ENCODE data around the gene LHFPL6.

DNA sequence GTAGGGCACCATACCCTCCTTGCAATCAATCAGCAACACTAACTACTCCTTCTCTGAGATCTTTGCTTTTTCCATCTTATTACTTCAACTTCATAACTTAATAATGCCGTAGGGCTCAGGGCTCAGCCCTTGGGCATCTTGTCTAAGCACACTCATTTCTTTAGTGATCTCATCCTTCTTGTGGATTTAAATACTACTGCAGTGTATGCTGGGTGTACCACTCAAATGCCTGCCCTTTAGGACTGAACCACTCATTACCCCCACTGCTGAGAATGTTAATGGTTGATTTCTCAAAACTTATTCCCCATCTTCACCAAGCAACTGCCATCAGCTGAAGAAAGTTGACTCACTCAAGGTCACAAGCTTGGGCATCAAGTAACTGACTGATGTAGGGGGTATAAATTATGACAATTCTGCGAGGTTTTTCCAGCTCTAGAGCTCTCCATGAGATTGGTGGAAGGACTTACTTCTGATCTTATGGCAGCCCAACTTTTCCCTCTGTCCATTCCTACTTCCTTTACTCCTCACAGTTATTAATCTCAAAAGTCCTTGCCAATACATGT is 173.0 kb downstream of the LHFPL6 start:
- RRBS: no CpG with 5 or more reads among the region's 2 CpGs

GRCh38 chr13:39575608-39576076 is 27.4 kb downstream of the LHFPL6 start:
- RRBS: 95% methylated on average over 4 of the region's 11 CpGs

- RRBS: 1% methylated on average over 32 of the region's 59 CpGs
Measured at GRCh38 chr13:39603040-39603963, at the start of gene LHFPL6. Gene LHFPL6, minus strand, starts transcription at chr13:39603193.

DNA sequence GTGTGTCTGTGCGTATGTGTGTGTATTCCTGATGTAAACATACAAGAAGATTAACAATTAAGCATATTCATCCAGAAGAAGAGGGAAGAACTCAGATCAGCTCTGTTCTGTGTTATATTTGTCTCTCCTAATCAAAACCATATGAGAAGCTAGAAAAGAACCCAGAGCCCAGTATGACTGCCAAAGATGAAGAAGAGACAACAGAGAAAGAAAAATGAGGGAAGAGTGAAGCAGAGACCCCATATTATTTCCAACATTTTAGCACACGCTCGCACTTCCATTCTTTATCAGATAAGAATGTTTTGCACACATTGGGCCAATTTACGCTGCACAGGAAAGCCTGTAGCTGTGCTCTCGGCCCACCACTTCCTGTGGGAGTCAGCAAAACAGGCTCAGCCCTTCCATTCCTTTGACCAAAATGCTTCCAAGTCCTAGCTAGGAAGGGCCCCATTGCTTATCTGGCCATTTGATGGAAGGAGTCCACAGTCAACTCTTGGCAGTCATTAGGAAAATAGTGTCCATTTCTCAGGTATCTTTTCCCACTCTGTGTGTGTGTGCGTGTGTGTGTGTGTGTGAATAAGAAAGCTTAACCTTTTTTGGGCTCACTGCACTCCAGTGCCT is 237.3 kb downstream of the COG6 start:
- RRBS: no CpG with 5 or more reads among the region's 6 CpGs

- RRBS: no CpG with 5 or more reads among the region's 1 CpG
Measured at GRCh38 chr13:39898858-39899106, 243.3 kb downstream of the COG6 start.

DNA sequence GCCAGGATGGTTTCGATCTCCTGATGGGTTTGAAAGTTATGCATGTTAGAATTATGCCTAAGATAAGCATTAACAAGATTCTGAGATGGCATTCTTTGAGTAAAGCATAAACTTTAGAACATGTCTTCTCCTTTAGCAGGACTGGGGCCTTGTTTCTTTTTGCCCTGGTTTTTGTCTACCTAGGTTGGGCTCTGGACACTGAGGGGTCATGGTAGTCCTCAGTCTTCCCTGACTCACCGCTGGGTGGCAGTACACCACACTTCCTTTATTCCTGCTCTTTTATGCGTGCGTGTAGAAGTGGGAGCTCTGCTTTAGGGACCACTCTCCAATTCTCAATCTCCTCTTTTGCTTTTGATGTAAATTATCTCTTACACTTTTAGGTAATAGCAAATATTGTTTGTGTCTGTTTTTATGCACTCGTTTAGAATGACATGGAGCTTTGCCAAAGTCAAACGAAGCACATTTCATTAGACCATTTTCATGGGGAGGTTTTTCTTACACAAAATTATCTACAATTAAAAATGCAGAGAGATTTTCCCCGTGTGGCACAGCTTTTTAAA is 413.8 kb downstream of the COG6 start:
- RRBS: no CpG with 5 or more reads among the region's 7 CpGs

GRCh38 chr13:40094001-40094537 is 438.6 kb downstream of the COG6 start:
- RRBS: no CpG with 5 or more reads among the region's 5 CpGs

DNA sequence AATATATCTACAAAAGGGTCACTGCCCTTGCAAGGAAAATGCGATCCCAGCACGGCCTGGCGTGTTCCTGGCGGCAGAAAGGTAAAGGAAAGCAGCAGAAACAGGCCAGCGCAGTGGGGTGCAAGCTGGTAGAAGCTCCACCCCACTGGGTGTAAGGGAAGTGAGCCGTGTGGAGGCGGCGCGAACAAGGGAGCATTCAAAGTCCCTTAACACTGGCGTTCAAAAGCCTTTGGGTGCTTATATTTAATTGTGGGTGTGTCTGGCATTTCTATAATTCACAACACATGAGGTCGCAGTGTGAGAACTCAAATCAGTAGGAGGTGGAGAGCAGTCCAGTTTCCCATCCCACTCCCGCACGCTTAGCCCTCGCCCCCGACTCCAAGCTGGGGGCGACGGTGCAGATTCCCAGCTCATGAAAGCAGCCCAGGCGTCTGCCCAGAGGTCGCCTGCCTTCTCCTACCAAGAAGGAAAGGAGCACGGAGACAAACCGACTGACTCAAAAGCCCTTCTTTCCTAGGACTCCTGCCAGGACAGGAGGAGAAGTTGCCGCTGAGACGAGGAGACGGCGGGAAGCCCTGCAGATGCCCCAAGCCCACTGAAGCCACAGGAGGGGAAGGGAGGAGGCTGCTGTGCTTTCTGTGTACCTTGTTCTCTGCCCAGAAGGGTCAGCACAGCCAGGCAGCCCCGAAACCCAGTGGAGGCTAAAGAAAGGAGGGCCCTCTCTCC is 478.3 kb downstream of the FOXO1 start:
- RRBS: no CpG with 5 or more reads among the region's 26 CpGs

DNA sequence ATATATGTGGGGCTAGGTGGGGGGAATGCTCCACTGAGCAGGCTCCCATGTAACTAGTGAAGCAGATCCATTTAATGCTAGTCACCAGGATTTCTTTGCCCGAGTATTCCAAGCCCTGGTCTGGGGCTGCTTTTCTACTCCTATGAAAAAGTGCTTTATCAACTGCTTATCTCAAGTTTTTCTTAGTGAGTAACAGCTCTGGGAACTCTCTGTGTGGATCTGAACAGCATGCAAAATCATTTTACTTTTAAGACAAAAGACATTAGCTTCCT is 475.3 kb downstream of the FOXO1 start:
- RRBS: no CpG with 5 or more reads among the region's 1 CpG

DNA sequence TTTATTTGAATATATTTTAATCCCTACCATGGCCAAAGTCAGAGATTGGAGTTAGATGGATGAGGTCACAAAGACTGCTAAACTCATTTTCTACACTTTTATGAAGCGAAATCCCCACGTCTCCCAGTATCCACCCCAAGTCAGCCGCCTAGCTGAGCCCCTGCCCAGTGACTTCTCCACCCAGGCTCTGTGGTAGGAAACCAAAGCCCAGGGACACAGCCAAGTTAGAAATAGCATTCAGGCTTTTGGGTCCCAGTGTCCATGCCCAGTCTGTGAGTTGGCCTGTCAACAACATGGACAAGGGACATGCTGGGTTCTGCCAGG is 474.0 kb downstream of the FOXO1 start:
- RRBS: no CpG with 5 or more reads among the region's 3 CpGs

GRCh38 chr13:40221093-40222329 is 444.9 kb downstream of the FOXO1 start:
- RRBS: no CpG with 5 or more reads among the region's 12 CpGs

DNA sequence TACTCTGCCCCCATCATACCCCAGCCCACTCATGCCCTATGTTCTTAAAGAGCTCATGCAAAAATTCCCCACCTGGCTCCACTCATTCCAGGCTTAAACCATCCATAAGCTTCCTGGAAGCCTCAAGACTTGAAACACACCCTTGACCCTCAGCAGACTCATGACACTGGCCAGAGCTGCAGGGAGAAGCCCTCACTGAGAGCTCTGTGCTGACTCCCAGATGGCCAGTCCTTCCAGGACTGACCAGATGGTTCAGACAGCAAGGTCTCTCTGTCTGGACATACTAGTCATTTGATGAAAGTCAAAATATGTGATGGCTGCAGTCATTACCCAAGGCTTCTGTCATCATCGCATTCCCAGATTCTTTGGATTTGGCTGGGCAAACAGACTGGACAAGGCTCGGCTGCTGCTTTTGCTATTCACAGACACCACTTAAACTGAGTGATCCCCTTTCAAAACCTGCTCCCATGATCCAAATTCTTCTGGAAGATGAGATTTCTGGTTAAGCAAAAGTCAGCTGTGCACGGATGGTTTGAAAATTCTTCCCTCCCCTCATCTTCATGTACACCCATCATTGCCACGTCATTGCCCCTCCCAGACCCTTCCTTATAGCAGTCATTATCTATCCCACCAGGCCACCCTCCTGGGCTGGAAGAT is 397.3 kb downstream of the FOXO1 start:
- RRBS: no CpG with 5 or more reads among the region's 4 CpGs

- RRBS: no CpG with 5 or more reads among the region's 8 CpGs
Measured at GRCh38 chr13:40344012-40344850, 322.2 kb downstream of the FOXO1 start.

DNA sequence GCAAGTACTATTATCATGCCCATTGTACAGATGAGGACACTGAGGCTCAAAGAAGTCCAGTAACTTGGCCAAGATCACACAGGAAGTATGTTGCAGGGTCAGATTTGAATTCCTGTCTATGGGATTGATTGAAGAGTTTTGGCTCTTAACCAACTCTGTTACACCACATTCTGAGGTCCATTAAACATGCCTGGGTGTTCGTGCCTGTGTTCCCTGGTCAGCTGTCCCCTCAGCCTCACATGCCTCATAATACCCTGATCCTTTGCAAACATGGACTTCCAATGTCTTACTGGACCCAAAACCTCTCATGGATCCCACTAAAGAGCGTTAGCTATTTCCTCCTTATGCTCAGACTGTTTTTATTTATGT is 319.7 kb downstream of the FOXO1 start:
- RRBS: no CpG with 5 or more reads among the region's 2 CpGs

GRCh38 chr13:40431954-40432542 is 234.4 kb downstream of the FOXO1 start:
- RRBS: no CpG with 5 or more reads among the region's 1 CpG

DNA sequence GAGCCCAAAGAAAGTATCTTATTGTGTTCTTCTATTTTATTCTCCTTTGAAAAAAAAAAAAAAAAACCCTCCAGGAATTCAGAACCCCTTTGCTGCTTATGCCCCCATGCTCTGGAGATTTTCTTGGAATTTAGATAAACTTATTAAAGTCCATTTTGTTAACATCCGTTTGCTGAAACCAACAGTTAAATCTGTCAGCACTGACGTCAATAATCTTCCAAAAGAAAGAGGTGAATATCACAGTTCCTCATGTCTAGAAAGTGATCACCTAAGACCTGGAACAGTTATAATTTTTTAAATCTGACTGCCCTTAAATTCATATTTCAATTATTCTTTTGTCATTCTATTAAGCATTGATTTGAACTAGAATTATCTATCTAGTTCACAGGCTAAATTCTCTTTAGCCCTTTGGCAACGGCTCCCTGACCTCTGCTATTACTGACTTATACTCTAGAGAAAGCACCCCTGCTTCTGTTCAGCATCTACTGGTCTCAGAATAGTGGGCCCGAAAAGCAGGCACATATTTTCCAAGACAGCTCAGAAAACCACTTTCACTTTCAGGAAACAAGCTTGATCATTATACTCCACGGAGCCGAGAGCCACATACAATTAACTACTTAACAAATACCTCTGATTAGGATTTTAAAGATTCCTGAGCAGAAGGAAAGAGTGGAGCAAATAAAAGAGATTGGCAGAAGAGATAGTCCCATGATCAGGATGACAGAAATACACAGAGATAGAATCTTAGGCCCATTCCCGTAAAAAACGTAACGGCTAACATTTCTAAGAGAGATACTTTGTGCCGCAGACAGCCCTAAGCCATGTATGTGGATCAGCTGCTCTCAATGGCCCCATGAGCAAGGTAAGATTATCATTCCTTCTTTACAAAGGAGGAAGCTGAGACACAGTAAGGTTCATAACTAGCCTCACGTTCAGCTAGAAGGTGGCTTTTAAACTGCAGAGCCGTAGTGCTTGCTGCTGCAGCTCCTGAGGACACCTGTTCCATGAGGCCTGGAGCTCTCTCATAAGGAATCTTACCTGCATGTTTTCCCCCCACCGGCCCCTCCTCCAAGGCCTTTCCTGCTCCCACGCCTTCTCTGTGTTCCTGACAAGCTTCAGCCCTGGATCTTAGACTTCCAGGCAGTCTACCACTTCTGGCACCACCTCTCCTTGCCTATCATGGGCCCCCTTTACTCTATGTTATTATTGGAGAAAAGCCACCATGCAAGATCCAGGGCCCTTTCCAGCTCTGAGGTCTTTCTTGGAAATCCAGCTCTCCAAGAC is 227.4 kb downstream of the FOXO1 start:
- RRBS: no CpG with 5 or more reads among the region's 14 CpGs

DNA sequence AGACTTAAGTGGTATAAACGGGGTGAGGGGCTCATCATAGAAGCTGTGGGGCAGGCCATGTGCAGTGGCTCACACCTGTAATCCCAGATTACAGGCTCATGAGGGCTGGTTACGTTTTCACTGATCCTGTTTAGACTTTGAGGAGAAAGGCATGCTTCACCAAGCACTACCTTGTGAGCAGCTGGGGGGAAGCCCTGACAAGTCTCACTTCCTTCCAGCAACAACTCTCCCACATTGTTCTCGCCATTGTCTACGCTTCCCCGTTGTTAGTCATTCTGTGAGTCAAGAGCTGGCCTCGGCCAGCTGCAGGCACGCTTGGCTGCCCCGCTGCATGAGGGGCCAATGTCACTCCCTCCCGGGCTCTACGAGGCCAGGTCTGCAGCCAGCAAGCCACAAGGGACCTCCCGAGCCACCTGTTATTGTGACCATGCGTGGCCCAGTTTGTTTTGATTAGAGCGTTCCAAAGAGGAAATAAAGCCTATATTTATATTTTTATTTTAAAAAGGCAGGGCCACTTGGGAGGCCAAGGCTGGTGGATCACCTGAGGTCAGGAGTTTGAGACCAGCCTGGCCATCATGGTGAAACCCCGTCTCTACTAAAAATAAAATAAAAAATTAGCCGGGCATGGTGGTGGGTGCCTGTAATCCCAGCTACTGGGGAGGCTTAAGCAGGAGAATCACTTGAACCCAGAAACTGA is 220.9 kb downstream of the FOXO1 start:
- RRBS: no CpG with 5 or more reads among the region's 15 CpGs

GRCh38 chr13:40477667-40478869 is 188.4 kb downstream of the FOXO1 start:
- RRBS: no CpG with 5 or more reads among the region's 18 CpGs

DNA sequence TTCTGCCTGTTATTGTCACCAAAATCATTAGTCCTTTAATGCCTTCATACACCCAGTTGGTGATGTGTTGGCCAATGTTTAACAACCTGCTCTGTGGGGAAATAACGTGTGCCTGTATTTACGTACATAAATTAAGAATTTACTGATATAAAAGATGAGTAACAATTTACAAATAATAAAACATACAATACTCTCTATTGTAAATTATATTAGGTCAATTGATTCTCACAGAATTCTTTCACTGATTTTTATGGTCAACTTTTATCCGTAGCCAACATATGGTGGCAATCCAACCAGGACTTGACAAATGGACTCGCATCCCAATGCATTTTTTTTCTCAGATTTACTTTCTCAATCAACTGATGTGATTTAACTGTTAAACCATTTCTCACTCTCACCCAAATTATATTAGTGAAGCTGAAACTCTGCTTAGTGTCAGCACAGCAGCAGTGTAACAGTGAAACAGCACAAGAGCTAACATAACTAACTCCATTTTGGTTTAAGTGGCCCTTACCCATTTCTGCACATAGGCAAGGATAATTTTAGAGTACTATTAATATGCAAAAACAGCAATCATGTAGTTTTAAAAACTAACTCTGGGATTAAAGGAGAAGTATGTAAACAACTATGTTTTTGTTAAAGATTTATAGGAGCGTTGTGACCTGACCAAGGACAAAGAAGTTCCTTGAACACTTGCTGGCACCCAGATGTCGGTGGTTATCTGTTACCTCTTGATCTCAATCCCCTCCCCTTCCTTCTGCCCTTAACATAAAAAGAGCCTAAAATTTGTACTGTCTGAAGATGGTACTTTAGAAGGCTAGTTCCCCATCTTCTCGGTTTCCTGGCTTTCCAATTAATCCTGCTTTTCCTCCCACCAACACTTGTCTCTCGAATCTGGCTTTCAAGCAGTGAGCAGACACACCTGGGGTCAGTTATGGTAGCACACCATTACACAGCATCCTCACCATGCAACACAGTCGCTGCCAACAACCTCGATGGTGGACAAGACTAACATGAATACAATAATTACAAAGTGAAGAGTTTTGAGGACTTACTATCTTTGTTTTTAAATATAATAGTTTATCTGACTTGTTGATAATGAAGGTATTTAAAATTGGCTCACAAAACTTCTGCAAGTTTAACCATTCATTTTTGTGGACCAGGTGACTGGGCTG is 114.9 kb downstream of the FOXO1 start:
- RRBS: no CpG with 5 or more reads among the region's 10 CpGs

DNA sequence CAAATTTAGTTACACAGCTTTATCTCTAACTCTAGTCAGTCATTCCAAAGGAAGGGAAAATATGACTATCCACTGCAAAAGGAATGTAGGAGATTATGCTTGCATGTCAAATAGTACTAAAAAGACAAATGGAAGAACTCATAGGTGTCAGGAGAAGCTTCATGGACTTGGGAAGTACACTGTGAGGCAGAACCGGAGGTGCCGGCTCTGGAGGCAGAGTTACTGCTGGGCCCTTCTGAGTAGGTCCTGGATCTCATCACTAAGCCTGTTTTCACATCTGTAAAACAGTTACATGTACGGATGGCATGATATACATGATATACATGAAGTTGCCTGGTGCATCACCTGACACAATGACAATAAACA is 97.4 kb downstream of the FOXO1 start:
- RRBS: no CpG with 5 or more reads among the region's 3 CpGs